Islet of Langerhans (tissue), 1 donor: Measurements from ENCODE around the gene DOCK1.

GRCh38 chr10:125160784-125161424, 133.0 kb upstream of the CTBP2 start:
- RRBS = 4% methylated on average over 19 of the region's 63 CpGs

GRCh38 chr10:125895032-125896159, 968 bp upstream of the FANK1 start:
- RRBS = 62% methylated on average over 32 of the region's 59 CpGs

GRCh38 chr10:126469281-126469659, 81.0 kb upstream of the ADAM12 start:
- RRBS = no CpG with 5 or more reads among the region's 2 CpGs

GRCh38 chr10:126904426-126905152, 639 bp upstream of the DOCK1 start:
- RRBS = 6% methylated on average over 5 of the region's 32 CpGs

DNA sequence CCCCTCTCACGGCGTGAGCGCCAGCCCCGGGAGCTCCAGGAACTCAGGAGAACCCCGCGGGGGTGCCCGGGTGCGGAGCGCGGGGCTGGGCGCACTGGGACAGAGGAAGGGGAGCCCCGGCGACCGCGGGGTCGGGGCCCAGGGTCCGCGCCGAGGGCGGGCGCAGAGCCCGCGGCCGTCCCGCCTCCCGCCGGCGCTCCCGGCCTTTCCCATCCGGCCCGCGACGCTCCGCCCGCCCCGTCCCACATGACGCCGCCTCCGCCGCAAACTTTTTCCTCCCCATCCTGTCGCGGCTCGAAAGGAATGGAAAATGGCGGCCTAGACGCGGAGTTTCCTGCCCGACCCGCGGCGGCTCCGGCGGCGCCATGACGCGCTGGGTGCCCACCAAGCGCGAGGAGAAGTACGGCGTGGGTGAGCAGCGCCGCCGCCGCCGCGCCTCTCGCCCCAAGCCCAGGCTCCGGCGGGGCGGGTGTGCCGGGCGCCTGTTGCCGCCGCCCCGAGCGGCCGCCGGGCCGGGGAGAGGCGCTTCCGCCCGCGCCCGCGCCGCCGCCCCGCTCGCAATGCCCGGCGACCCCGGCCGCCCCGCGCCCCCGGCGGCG, at the start of gene DOCK1:
TSS of gene DOCK1 (plus strand) at position 276 of the 599 bp plus-strand sequence.
- RRBS = 3% methylated on average over 51 of the region's 97 CpGs

- RRBS = no CpG with 5 or more reads among the region's 2 CpGs
These were observed 14.9 kb upstream of the NPS start for GRCh38 chr10:127534309-127534546.

- RRBS = 6% methylated on average over 19 of the region's 64 CpGs
These were observed 811 bp downstream of the PTPRE start for GRCh38 chr10:127907453-127908375.

DNA sequence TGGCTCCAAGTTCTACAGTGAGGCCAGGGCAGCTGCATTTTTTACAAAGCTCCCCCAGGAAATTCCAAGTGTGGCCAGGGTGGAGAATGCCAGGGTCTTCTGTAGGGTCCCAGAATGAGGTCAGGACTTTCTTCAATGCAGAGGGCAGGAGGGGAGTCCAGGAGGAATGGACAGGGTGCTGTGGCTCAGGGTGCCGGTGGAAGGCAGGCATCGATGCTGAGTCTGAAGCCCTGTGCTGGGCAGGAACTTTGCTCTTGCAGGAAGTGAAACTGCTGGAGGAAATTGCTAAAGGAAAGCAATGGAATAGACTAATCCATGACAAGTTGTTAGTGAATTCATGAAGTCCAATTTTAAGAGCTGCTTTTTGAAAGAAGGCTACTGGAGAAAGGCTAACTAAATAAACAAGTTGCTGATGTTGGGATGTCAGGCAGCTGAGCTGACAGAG, 14.8 kb downstream of the PTPRE start:
- RRBS = no CpG with 5 or more reads among the region's 2 CpGs

DNA sequence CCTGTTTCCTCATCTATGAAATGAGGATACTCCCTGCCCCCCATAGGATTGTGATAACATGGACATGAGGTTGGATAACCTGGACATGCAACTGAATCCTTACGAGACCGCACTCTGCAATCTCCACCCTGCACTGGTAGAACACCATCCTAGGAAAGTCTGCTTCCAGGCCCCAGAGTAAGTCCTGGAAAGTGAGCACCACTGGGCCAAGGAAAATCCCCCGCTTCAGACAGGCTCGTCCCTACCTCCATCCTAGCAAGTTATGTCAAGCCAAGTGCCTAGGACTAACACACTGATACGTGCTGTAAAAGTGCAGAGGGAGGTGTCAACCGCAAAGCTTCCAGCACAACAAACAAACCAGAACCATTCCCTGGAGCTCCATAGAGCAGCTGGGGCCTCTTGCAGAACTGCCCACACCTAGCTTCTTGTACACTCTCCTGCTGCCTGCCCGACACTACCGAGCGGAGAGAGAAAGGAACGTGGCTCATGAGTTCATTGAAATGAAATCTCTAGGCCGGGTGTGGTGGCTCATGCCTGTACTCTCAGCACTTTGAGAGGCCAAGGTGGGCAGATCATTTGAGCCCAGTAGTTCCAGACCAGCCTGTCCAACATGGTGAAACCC, 73.7 kb downstream of the MKI67 start:
- RRBS = no CpG with 5 or more reads among the region's 11 CpGs

GRCh38 chr10:128067573-128068673, 58.3 kb downstream of the MKI67 start:
- RRBS = 91% methylated on average over 3 of the region's 32 CpGs

GRCh38 chr10:128098867-128099329, 27.3 kb downstream of the MKI67 start:
- RRBS = no CpG with 5 or more reads among the region's 4 CpGs

GRCh38 chr10:128105148-128106049, 20.8 kb downstream of the MKI67 start:
- RRBS = no CpG with 5 or more reads among the region's 10 CpGs

DNA sequence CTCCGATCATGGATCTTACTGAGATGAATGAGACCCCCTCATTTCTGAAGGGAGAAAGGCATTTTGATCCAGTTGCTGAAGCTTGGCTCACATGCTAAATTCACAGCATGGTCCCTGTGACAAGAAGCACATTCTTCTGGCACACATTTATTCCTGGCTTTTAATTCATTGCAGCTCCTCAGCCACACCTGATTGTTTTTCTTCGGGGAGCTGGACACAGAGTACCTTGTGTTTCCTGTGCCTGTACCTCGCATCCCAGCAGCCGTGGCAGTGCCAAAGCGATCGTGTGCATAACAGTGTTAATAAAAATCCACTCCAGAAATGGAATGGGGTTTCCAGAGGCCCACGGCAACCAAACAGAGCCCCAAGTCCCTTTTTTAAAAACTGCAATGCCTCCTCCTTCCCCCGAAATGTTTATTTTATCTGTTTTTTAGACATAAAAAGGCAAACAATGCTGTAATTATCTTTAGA, 615.3 kb upstream of the MGMT start:
- RRBS = no CpG with 5 or more reads among the region's 8 CpGs

- RRBS = no CpG with 5 or more reads among the region's 22 CpGs
These were observed 431.7 kb upstream of the MGMT start for GRCh38 chr10:129035250-129035882.

DNA sequence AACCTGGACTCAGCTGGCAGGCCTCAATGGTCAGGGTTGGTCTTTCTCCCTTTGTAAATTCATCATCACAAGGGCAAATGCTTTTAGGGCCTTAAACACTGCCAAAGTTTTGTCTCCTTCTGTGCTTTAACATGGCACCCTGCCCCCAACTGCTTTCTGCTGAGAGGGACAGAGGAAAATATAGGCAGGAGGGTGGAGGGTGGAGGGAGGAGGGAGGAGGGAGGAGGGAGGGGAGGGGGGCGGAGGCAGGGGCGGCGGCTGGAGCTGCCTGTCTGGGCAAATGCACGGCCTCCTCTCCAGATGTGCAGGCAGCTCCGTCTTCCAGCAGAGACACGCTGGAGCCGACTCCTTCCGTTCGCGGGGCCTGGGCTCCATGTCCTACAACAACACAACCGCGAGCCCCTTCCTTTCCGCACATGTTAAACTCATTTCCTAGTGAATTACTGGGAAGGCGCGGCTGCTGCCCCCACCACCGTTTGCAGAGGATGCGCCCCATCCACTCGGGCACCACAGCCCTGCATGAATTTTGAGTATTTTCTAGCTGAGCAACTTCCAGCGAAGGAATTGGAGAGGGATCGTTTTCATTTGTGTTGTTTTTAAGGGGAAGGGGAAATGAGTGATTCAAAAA, 14.2 kb downstream of the EBF3 start:
- RRBS = no CpG with 5 or more reads among the region's 20 CpGs

DNA sequence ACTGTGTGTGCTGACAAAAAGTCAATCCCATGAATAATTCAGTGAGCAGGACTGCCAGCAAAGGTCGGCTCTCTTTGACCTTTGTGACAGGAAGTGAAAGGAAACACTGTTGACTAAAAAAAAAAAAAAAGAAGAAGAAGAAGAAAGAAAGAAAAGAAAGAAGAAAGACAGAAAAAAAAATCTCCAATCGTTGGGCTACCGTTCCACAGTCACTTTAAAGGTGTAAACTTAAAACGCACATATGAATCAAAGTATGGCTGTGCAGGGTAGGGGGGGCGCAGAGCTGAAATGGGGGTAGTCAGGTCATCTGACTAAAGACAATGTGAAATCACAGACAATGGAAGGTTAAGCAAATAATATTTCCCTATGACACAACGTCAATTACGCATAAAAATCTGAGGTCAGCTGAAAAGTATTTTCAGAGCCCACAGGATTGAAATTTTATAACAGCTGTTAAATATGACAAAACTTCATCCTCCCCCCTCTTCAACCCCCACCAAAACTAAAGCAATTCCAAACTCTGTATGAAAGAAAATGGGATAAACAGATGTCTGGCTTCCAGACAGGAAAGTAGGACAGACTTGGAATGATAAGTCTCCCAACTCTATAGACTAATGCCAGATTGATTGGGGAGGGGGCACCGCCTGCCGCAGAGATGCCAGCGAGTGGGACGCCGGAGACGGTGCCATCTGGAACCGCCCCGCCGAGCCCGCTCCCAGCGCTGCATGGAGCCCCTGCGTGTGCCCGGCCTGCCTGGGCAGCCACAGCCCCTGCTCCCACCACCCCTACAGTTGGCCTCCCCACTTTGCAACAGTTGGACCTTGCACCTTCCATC, 10.9 kb downstream of the EBF3 start:
- RRBS = 80% methylated on average over 8 of the region's 20 CpGs

DNA sequence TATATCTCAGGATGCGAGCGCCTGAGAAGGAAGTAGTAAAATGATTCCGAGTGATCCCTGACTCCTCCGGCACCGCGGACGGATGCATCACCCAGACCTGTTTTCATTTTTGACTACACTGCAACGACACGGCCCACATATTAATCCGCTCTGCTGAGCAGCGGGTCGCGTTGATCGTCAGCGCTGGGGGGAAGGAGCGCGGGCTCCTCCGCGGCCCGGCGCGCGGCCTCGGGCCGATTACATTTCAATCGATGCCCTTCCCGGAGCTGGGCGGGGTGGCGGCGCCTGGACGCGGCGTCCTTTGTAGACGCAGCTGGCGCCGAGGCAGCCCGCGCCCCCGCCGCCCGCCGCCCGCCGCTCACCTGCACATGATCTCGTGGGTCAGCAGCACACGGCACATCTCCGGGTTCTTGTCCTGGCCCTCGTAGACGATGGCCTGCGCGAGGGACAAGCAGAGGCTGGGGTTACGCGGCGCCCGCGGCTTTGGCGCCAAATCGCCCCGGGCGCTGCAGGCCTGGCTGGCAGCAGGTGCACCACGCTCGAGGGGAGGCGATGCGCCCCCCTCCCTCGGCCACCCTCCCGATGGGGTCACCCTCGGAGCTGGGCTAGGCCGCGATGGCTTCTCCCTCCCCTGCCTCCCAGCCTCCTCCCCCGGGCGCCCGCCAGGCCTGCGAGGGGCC, 5.4 kb downstream of the EBF3 start:
- RRBS = 14% methylated on average over 25 of the region's 73 CpGs

- RRBS = no CpG with 5 or more reads among the region's 6 CpGs
These were observed 495.3 kb downstream of the GLRX3 start for GRCh38 chr10:130631514-130631930.

GRCh38 chr10:131088478-131089026, 223.0 kb downstream of the TCERG1L start:
- RRBS = 88% methylated on average over 4 of the region's 26 CpGs

DNA sequence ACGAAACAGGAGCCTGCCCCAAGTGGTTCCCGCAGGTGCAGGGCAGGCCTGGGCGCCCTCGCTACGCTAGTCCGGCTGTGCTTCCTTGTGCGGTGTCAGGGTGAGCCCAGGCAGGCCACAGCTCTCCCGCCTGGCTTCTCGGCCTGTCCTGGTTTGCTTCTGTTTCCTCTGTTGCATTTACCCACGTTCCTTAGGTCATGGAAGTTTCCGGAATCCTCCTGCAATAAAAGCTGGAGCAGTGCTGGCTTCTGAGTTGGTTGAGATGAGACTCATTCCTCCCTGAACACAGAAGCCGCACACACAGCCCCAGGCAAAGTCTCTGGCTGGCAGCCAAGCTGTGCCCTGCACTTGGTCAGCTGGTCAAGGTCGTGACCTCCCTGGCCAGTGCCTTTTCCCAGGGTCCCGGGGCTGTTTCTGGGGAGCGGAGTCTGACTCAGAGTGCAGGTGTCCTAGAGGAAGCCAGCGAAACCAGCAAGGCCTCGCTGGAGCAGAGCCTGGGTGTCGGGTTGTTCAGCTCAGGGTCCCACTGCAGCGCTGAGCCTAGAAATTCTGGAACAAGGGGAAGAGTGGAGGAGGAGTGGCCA, 245.8 kb upstream of the PPP2R2D start:
- RRBS = no CpG with 5 or more reads among the region's 19 CpGs